REH cell (cell line): Measurements from ENCODE around the gene PDS5B.

GRCh38 chr13:30463356-30463821 is 2.3 kb downstream of the HMGB1 start:
- PRO-cap: no peak

GRCh38 chr13:30617467-30617638 is 367 bp upstream of the USPL1 start:
- PRO-cap: bidirectional peak, plus-strand start at chr13:30617954, minus-strand start at chr13:30617543

DNA sequence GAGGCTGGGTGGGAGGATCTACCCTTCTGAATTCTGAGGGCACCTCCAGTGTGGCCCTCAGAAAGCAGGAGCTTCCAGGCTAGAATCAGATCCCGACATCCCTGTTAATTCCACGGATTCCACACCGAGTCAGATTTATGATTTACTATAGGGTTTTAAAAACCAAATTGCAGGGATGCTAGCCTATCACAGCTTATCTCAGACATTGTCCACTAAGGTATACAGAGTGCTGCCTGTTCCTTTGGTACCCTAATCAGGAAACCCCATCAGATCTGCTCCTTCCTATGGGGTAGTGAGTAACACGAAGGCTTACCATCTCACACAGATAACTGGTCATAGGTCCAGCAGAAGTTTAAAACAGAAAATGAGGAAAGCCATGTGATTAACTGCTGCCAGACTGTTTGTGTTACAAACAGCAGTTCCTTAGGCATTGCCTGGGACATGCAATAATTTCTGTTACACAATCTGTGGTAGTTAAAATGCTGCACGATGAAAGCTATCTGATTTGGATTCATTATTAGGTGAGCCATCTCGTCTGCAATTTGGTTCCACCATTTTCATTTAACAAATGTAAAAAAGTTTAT is 53.5 kb upstream of the ALOX5AP start:
- PRO-cap: no peak

DNA sequence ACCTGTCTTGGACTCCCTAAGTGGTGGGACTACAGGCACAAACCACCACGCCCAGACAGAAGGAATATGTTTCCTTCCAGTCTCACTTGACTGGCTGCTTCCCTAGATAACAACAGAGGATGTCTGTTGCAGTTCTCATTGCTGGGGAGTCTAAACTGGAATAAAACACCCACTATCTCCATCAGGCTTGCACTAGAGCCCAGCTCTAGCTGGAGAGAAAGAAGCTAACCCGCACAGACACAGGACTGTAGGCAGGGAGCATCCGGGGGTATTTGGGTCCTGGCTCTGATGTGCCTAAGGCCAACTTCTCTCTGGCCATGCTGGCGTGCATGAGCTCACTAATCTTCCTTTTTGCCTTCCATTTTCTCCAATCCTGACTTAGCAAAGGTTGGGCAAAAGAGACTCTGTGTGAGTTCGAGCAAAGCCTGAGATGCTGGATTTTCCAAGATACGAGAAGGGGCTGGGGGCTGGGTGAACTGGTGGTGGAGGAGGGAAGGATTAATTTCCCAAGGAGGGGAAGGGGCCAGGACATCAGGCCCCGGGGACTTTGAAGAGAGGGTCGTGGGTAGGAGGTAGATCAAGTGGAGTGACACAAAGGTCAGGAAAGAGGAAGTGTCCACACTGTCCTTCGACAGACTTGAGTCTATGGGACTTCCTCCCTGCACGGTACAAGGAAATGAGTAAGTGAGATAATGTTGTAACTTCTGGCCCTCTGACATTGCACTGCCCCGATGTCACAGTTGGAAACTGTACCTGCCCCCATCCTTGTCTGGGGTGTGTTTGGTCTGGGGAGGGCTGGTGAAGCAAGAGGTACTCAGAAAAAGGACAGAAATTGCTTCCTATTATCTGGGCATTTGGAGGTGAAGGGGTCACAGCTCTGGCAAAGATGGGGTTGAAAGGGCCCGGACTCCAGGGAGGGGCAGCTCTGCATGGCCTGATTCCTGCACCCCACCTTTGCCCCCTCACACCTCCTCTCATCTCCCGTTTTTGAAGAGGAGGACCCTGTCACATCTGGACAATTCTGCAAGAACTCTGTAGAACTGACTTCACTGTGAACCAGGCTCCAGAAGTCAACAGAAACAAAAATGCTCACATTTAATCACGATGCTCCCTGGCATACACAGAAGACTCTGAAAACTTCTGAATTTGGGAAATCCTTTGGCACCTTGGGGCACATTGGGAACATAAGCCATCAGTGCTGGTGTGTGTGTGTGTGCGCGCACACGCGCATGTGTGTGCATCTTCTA is 22.3 kb upstream of the ALOX5AP start:
- PRO-cap: no peak

GRCh38 chr13:30714504-30715371 is 20.6 kb upstream of the ALOX5AP start:
- PRO-cap: no peak

DNA sequence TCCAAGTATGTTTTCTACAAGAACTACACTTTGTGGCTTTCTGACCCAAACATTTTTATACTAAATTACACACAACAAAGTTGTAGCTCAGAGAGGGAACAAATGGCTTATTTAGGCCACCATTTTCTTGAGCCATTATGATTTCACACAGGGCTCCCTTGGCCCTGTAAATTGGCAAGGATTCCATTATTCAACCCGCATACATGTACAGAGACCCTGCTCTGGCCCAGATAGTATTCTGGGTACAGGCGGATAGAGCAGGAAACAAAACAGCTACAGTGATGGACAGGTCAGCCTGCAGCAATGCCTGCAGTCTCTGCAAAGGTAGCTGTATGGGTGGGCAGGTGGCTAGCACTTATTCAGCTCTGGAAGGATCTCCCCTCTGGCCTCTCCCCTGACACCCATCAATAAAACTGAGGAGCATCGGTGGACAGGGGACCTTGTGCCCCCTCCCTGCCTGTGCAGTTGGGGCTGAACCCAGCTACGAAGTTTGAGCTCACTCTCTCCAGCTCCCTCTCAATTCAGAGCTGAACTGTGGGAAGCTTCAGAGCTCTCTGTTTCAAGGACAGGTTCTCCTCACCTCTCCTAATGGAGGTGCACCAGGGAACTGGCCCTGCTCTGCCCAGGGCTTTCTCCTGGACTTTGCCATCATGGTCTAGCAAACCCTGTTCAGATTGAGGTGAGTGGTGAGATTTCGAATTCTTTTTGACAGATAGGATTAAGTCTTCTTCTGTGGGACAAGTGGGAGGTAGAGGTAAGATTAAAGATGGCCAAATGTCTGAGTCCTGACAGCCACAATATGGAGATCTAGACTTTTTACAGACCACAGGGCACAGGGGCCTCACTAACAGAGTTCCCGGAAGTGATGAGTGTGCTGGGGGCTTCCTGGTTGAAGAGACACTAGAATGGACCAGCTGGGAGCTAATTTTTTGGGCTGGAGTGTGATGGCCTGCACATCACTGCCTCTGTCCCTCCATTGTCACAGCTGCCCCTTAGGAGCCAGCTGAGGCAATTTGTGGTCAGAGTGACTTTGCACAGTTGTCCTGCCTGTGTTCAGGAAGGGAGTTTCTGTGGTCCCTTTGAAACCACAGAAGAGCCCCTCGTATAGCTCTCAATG is 1.7 kb downstream of the ALOX5AP start:
- PRO-cap: bidirectional peak, plus-strand start at position 892 of the sequence, minus-strand start at position 620 of the sequence; unidirectional peak, minus-strand start at position 1,005 of the sequence

GRCh38 chr13:30805392-30806235 is 70.3 kb downstream of the ALOX5AP start:
- PRO-cap: no peak

GRCh38 chr13:30874530-30874981 is 31.5 kb upstream of the MEDAG start:
- PRO-cap: no peak

- PRO-cap: no peak
Observed at GRCh38 chr13:30880560-30881311, 25.3 kb upstream of the MEDAG start.

DNA sequence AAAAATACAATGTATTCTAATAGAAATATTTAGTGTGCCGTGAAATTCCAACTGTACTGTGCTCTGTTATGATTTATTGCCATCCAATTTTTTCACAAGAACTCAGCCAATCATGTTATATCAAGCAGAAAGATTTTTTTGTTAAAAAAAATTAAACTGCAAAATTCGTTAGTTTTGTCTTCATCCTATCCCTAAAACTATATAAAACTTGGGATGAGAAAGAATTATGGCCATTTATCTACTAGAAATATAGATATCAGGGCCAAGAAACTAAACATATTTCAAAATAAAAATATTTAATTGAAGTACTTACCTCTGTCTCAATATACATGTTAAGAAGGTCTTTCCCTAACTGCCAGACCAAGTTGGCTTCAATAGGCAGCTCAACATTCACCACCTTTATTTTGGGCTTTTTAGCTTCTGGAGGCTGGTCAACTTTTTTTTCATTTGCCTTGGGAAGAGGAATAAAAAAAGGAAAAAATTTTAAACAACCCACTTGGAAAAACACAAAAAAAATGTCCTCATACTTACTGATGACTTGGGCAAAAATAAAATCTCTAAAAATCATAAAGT is 20.8 kb downstream of the HSPH1 start:
- PRO-cap: no peak

DNA sequence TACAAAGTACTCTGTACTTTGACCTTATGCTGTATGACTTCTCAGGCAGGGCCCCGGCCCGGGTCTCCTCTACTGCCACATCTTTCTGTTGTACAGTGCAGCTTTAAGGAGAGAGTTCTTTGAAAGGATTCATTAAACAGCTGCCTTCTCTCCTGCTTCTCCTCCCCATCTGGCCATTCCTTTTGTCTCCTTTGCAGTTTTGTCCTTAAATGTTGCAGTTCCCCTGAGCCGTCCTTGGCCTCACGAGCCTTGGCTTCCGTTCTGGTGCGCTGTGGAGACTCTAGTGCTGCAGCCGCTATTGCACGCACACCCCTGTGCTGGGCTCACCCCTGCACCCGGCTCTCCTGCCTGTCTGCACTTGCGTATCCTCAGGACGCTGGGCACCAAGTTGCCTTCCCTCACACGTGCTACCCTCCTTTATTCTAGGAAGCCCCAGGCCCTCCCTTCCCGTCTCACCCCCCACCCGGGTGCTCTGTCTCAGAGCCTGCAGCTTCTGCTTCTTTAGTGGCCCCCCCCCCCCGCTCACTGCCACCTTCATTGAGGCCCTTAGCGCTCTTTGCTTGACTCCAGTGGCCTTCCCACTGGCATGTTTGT is 8.4 kb downstream of the B3GLCT start:
- PRO-cap: no peak

DNA sequence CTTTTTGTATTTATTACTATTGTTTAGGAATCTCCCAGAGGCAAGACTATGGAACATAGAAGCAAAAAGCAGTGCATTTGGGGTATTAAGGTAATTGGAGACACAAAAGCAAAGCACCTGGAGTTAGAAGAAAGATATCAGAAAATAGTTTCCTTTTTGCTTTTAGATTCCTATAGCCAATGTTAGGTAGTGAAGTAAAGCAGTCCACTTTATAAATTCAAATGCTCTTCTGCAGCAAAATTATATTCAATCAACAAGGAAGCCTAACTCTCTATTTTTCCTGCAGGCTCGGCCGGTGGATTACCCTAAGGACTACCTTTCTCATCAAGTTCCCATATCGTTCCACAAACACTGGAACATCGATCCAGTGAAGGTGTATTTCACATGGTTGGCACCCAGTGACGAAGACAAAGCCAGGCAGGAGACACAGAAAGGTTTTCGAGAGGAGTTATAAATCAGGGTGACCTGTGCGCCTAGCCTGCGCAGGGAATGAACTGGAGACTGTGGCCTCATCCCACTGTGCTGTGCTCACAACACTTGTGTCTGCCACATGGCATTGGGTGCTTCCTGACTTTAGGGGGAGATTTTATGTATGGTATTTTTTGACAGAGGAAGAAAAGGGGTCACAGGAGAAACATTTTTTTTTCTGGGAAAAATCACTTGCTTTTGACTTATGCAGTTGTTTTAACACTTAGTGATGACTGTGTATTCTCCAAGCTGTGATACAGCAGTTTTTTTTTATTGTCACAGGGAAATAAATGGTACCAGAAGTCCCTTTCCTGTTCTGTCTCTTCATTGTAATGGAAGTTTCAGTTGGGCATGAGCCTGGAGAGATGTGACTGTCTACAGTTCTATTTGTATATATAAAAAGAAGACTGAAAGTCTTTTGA is 129.7 kb downstream of the B3GLCT start:
- PRO-cap: no peak

GRCh38 chr13:31950362-31950893 is 81.1 kb upstream of the FRY start:
- PRO-cap: no peak

DNA sequence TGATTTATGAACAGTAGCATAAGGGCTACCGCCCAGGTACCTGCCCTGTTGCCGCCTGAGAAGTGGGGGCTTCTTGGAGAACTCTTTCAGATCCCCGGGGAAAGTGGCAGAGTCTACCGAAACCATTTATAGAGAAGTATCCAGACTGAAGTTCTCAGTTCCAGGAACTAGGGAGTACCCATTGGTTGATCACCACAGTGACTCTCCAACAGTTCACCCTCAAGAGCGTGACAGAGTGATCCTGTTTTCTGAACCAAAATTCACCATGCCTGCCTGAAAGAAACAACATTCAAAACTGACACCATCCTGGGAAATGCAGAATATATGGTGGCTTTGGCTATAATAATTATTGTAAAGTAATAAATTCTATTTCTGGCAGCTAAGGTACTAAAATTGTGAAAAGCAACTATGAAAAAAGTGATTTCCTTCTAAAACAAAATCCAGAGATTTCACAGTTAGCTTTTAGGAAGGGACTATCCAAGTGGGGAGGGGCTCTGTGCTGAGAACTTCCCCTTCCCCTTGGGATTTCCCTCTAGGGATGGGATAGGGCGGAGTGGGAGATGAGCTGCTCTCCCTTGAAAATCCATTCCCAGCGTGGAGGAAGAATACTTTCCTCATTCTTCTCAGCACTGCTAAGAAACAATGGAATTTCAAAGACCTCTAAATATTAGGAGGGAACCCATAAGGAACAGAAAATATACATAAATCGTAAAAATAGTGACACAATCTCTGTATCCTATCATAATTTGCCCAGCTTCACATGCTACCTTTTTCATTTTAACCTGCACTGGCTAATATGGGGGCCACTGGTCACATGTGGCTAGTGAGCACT is 1.0 kb upstream of the N4BP2L1 start:
- PRO-cap: no peak

DNA sequence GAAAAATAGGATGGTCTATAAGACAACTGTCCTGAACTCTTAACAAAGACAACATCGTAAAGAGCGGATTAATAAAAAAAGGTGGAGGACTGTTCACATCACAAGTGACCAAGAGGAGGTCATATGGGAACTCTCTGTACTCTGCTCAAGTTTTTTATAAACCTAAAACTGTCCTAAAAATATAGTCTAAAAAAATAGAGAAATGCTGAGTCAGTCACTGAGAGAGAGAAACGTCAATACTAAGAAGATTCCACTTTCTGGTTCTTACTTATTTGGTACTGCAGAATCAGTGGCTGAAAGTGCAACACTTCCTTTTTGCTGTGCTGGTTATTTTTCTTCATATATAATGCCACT is 44.1 kb upstream of the N4BP2L1 start:
- PRO-cap: no peak

GRCh38 chr13:32531898-32532431 is 6.6 kb downstream of the N4BP2L2 start:
- PRO-cap: no peak

DNA sequence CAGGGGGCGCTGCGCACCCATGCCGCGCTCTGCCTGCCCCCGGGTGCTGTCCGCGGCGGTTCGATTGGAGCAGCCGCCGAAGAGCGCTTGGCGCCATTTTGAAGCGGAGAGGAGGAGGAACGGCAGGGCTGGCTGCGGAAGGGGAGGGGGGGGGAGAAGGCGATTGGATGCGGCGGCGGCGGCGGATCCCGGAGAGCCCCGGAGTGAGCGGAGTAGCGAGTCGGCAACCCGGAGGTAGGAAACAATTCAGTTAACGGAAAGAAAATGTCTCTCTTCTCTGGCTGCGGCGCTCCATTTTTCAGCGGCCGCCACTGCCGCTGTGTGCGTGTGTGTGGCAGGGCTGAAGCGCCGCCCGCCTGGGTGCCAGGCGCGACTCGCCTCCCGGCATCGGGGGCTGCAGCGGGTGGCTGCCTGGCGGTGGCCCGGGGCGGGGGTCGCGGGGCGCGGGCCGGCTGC is at the start of gene PDS5B:
PDS5B (plus strand) TSS at position 93 of the 456 bp plus-strand sequence.
- PRO-cap: bidirectional peak, plus-strand start at position 267 of the sequence, minus-strand start outside the sequence

DNA sequence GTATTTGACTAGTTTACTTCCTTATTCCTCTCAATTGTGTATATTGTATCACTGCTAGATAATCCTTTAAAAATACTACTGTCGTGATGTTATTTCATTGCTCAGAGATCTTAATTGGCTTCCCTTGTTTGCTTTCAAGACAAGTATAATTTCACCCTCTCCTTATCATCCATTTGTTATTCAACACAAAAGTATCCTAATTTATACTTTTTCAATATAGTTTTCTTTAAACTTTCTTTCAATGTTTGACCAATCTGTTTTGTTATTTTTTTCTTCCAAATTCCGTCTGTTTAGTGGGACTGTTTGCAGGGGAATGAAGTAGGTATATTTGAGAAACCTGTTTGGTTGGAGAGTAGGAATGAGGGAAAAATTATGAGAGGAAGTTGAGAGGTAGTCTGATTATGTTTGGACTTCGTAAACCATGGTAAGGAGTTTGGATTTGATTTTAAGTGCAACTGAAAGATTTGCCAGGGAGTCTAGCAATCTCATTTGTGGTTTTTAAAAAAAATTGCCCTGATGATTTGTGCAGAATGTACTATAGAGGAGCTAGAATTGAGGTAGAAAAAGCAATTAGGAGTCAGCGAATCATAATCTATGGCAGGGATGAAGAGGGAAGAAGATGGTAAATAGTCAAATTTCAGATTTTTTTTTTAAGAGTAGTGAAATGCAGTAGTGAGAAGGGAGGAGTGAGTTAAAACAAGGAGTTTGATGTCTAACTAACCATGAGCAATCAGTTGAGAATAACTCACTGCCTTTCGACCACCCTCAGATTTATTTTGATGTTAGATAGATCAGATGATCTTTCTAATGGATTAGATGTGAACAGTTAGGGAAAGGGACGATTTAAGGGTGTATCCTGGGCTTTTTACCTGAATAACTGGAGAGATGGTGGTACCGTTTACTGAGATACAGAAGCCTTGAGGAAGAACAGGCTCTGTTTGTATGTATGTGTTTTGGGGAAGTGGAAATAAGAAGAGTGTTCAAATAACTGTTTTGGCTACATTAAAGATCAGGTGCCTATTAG is 176.8 kb downstream of the PDS5B start:
- PRO-cap: no peak

DNA sequence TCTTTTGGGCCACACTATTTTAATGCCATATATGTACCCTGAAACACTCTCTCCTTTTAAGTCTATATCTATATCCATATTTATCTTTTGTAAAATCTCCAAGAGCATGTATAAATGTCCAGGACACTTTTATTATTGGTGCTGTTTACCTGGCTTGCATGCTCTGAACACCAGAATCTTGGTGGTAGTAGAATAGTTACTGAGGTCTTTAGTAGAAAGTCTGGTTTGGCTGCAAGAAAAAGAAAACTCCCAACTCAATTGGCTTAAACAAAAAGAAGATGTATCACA is 209.1 kb upstream of the KL start:
- PRO-cap: no peak

DNA sequence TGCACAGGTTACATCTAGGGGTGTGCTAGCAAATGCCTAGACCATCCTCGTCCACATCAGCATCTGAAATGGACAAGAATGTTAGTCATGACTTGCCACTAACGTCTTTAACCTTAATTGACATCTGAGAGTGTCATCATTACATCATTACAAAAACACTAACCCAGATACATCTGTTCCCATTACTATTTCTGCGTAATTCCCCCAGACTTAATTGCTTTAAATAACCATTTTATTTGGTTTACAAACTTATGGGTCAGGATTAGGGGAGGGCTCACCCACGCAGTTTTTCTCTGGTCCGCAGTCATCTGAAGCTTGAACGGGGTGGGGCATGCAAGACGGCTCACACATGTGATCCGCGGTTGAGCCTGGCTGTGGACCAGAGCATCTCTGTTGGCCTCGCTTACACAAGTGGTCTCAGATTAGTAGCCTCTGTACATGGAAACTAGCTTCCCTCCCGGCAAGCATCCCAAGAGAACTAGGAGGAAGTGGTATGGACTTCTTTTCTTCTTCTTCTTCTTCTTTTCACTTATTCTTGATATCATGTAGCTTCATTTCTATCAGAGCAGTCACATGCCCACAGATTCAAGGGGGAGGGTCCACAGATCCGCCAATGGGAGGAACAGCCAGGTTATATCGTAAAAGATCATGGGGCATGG is 16.0 kb downstream of the KL start:
- PRO-cap: no peak